Renal cortical epithelial cell (primary cell): ENCODE measurements around the gene GRAMD2B.

DNA sequence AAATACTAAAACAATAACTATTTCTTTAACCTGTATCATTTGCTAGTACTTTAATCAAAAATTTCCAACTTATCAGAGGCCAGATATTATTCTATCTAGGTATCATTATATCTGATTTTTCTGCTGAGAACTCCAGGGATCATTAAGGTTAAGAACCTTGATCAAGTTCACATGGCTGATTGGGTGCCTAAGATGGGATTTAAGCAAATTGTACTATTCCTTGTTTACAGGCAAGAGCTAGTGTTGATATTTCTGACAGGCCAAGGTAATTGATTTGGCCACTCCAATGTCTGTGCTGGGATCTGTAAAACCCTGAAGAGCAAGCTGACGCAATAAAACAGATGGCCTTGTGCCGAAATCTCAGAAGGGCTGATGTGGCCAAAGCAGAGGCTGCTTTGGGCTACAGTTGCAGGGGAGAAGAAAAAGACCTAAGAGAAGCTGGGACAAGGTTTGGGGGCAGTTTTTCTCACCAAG, 463.1 kb upstream of the ZNF608 start:
- RRBS: no CpG with 5 or more reads among the region's 2 CpGs

- RRBS: 2% methylated on average over 8 of the region's 50 CpGs
Measured at GRCh38 chr5:126422704-126424058, at the start of gene GRAMD2B. Gene GRAMD2B, plus strand, starts transcription at chr5:126423409.

DNA sequence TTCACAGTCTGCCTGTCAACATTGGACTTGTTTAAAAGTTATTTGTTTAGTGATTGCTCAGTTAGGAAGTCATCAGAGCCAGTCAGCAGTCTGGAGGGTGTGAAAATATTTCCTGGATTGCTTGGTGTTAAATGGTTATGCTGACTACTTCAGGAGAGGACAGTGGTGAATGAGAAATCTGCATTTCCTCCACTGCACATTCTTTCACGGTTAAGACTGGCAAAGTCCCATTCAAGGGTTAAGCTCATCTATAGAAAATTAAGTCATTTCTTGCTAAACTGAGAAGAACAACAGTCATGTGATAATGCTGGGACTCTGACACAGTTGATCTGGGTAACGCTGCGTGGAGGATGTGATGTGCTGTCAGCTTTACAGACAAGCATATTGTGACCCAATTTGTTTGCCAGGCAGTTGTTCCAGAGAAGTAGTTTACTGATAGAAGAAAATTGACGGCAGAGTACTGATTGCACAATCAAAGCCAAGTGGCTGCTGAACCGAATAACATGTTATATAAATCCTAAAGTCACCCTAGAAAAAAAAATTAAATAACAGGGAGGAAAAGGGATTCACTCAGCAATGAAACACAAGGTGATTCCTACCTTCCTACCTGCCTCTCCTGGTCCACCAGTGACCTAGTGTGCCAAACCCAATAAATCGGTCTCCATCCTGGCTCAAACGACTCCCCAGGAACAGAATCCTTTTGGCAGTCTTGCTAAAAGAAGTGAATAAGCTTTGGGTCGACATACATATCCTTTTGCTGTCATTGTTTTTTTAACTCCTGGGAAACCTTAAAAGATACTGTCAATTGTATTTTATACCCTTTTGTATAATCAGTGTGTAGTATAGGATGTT, 80.6 kb downstream of the GRAMD2B start:
- RRBS: no CpG with 5 or more reads among the region's 8 CpGs

- RRBS: no CpG with 5 or more reads among the region's 5 CpGs
Measured at GRCh38 chr5:126680020-126680731, 48.7 kb downstream of the TEX43 start.

DNA sequence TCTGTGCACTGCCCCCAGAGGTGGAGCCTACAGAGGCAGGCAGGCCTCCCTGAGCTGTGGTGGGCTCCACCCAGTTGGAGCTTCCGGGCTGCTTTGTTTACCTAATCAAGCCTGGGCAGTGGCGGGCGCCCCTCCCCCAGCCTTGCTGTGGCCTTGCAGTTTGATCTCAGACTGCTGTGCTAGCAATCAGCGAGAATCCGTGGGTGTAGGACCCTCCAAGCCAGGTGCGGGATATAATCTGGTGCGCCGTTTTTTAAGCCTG, 118.8 kb downstream of the LMNB1 start:
- RRBS: no CpG with 5 or more reads among the region's 8 CpGs

GRCh38 chr5:127739287-127740101, 36.3 kb downstream of the CCDC192 start:
- RRBS: no CpG with 5 or more reads among the region's 28 CpGs

DNA sequence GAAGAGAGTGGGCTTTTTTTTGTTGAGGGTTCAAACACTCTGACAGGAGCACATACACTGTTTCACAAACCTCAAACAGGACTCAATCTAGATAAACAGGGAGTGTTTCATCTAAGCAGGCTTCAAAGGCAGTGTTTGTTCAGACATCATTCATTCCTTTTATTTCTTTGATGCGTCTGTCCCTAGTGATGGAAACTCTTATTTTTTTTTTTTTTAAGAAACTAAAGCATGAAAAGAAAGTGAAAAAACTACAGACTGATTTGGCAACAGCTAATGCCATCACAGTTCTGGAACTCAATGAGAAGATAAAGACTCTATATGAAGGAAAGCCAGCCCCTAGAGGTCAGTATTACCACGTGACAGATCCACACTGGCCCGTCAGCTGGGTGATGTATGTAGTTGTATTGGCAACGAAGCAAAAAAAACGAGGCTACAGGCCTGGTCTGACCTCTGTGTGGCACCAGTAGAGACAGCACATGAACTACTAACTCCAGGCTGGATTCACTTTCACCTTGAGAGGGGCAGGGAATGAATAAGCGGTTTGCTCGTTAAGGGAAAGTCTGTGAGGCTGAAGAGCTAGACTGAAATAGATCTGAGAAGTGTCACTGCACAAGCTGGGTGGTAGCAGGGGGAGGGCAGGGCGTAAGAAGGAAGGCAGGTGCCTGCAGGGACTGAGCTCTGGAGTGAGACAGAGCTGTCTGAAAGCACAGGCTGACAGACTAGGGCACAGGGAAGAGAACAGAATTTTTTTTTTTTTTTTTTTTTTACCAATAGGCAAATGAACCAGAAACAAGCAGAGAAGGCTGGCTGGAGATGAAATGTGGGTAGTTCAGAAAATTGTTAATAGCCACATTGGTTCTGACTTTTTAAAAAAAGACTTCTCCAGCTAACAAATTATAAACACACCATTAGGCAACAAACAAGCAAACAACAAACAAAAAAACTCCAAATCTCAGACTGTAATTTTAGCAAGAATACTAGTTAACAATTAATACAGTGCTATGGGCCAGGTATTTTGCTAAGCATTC, 172.4 kb downstream of the CCDC192 start:
- RRBS: no CpG with 5 or more reads among the region's 8 CpGs

GRCh38 chr5:127958231-127959192, 125.1 kb upstream of the SLC12A2 start:
- RRBS: no CpG with 5 or more reads among the region's 7 CpGs

- RRBS: no CpG with 5 or more reads among the region's 11 CpGs
Measured at GRCh38 chr5:128188361-128189263, 105.0 kb downstream of the SLC12A2 start.

GRCh38 chr5:128536674-128536970, 1.4 kb downstream of the FBN2 start:
- RRBS: no CpG with 5 or more reads among the region's 13 CpGs

DNA sequence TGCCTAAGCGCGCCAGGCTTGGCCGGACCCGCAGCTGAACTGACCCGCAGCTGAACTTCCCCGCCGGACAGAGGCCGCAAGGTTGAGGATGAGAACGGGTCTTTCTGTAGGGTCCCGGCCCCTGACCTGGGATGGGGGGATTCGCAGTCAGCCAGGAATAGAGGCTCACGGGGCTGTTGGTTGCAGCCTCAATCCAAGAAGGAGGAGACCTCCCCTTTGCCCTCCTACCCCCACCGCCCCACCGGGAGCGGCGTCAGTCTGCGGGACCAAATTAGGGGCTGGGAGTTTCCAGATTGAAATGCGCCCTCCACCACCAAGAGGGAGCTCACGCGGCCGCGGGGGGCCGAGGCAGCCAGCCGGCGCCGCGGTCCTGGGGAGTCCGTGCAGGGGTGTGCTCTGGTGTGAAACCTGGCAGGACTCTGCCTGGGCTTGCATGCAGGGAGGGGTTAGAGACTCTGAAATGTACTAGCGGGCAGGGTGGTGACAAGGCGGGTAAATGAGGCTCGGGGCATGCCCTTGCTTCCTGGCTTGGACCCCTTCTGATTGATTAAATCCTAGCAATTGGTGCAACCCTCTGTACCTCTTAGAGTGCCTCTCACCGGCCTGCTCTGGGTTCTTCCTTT, 937 bp upstream of the FBN2 start:
- RRBS: 4% methylated on average over 6 of the region's 32 CpGs

DNA sequence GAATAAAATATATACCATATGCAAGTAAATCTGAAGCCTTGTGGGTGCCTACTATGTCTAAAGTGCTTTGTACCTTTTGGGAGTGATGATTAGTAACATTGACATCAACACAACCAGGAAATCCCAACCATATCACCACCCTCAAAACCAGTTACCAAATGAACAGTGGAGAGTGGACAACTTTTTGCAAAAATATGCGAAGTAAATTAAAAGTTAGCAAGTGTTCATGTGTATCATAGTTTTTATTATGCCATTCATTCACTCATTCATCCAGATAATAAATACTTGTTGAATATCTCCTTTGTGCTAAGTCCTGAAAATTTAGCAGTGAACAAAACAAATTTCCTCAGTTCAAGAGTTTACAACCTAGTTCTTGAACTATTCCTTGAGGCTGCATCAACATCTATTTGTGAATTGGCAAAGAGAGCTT, 11.7 kb downstream of the SLC27A6 start:
- RRBS: no CpG with 5 or more reads among the region's 1 CpG

- RRBS: no CpG with 5 or more reads among the region's 3 CpGs
Measured at GRCh38 chr5:129096433-129096628, 1.8 kb downstream of the ISOC1 start.

DNA sequence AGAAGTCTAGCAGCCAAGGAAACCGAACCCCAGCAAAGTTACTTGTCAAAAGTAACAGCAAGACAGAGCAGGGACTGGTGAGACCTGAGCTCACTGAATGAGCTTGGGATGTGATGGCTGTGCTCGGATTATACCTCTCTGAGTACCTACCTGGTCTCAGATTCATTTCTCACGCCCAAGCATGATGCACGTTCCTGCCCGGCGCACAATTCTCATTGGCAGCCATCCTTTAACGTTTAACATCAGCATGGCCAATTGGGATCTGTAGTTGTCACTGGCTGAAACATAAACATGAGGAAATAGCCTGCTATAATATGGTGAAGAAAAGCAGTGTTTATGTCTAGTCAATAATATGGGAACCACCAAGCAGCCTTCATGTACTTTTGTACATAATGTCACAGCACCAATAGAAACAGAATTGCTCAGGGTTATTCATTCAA, 732 bp downstream of the LYRM7 start:
- RRBS: no CpG with 5 or more reads among the region's 7 CpGs

DNA sequence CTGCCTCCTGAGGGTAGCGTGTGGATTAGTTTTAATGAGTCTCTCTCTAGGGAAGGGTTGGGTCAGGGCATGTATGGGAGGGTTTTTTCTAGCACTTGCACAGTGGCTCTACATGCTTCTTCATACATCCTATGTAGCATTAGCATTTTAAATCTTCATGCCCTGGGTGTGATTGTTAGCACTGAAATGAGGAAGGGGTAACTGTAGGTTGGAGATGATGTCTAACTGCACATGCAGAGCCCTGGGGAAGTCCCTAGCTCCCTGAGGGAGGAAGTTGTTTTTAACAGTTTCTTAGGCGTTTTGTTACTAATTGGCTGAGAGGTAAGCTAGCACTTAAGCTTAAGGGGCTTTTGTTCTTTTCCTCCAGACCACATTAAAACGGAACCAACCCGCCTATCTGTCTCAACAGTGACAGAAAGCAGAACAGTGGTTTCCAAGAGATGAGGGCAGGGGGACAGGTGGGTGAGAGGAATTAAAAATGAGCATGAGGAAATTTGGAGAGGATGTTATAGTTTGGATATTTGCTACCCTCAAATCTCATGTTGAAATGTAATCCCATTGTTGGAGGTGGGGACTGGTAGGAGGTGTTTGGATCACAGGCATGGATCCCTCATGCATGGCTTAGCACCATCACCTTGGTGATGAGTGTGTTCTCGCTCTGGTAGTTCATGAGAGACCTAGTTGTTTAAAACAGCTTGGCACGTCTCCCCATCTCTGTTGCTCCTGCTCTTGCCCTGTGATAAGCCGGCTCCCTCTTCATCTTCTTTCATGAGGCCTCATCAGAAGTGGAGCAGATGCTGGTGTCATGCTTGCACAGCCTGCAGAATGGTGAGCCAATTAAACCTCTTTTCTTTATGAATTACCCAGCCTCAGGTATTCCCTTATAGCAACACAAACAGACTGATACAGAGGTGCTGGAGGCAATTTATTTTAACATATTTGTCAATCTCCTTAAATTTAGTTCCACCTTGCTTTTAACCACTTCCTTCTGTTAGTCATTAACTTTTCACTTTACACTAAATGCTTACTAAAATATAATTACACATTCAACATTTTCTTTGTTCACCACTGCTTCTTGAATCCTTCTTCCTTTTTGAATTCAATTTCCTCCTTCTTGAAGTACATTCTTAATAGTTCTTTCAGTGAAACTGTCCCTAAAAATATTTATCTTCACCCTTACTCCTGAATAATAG, 39.0 kb downstream of the LYRM7 start:
- RRBS: no CpG with 5 or more reads among the region's 7 CpGs

GRCh38 chr5:131343983-131344416, 80.1 kb downstream of the CDC42SE2 start:
- RRBS: no CpG with 5 or more reads among the region's 13 CpGs

- RRBS: no CpG with 5 or more reads among the region's 2 CpGs
Measured at GRCh38 chr5:131345272-131345626, 81.4 kb downstream of the CDC42SE2 start.